Subcutaneous preadipocyte (primary cell): ENCODE data around the genes TRAPPC3, SH3D21, STK40, EPHA10 and POU3F1.

DNA sequence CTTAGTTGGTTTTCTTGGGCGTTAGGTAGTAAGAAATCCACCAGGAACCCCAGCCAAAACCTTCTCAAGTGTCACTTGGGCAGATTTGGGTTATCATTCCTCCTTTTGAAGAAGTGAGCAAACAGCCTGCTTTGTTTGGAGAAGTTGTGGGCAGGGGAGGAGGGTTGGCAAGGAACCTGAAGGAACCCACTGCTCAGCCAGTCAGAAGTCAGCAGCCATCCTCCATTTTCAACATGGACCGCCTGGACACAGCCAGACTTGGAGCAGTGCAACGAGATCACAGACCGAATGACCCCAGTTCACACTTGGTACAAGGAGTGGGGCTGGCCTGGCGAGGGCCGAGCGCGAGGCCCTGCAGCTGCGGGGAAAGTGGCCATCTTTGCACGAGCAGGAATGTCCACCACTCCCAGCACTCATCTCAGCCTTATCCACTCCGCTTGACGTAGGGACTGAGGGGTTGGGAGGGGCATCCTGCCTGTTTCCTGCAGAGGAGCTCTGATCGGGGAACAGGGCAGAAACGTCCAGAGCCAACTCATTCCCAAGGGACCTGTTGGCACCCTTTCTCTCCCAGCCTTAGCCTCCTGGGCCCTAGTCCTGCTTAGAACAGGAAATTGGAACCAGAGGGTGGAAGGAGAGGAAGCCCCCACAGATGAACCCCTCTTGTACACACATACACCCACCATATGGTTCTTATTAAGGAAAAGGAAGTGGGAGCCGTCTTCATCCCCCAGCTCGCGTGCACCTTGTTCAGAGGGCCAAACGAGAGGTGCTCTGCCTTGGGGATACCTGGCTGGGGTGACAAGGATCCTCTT, 7.3 kb downstream of the ADPRS start:
- CAGE, long polyA plus RNA: no peak

GRCh38 chr1:36148834-36149964, at the start of gene TRAPPC3:
Gene TRAPPC3, minus strand, starts transcription at chr1:36149486.
- CAGE, long polyA plus RNA: no peak

GRCh38 chr1:36190100-36190392, 34.1 kb downstream of the MAP7D1 start:
- CAGE, long polyA plus RNA: no peak

GRCh38 chr1:36243188-36243766, 19.0 kb downstream of the THRAP3 start:
- CAGE, long polyA plus RNA: no peak

- CAGE, long polyA plus RNA: no peak
Observed at GRCh38 chr1:36305837-36306471, at the start of gene SH3D21. Gene SH3D21, plus strand, starts transcription at chr1:36306368.

DNA sequence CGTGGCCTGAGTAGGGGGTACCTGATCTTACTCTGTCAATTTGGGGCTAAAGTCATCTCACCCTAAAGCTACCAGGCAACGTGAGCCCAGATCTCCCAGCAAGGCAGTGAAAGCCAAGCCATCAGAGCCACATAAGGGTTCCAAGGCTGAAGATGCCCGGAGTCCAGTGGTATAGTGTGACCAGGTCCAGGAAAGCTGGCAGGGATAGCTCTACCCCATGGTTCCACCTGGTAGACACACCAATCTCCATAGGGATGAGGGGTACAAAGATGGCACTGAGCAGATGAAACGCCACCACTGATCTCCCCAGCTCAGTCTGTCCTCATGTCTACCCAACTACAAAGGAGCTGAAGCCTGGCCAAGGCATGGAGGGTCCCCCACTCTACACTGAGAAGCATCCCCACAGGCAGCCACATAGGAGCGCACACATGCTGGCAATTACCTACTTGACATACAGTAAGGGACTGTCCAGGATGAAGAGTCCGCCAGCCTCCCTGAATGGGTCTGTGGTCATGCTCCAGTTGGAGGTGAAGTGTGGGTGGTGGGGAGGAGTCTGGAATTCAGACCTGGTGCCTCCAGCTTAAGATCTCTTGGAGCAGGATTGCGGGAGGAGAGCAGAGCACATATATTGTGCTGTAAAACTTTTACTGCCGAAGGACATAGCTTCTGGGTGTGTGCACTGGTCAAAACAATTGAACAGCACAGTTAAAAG, 18.2 kb downstream of the STK40 start:
- CAGE, long polyA plus RNA: no peak

DNA sequence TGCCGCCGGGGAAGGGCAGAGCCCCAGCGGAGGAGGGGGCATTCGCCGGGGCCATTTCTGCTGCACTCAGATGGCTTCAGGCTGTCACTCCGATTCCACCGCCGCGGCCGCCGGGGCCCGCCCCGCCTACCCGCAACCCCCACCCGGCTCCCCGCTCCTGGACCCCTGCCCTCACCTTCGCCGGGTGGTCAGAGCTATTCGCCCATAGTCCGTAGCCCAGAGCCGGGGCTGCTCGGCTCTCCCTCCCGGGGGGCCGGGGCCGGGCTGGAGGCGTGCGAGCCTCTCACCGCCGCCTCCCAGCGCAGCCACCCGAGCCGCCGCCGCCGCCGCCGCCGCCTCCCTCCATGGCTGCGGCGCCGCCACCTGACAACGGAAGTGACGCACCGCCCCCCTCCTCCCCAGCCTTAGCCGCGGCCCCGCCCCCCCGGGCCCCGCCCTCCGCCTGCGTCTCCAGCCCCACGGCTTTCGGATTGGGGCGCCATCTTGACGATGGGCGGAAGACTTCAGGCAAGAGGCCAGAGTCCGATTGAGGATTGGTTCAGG, at the start of gene STK40:
STK40 (minus strand) TSS at position 377 of the 543 bp plus-strand sequence.
- CAGE, long polyA plus RNA: no peak

DNA sequence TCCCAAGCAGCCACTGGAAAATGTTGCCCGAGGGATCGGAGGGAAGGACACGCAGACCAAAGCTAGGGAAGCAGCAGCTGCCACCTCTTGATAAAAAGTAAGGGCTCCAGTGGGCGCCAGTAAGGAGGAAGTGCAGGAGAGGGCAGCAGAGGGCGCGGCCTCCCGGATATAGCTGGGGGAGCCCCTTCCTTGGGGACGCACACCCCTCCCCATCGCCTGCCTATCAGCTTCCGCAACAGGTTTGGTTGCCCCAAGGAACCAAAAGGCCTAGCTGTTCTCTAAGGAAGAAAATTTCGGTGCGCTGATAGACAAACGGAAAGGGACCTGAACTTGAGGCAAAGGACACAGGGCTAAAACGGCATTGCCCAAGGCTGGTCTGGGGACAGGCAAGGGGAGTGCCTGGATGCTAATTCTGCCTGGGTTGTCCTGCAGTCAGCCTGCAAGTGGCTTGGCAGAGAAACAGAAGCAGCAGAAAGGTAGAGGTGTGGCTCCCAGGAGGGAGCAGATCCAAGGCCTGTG, 1.8 kb upstream of the GRIK3 start:
- CAGE, long polyA plus RNA: no peak

DNA sequence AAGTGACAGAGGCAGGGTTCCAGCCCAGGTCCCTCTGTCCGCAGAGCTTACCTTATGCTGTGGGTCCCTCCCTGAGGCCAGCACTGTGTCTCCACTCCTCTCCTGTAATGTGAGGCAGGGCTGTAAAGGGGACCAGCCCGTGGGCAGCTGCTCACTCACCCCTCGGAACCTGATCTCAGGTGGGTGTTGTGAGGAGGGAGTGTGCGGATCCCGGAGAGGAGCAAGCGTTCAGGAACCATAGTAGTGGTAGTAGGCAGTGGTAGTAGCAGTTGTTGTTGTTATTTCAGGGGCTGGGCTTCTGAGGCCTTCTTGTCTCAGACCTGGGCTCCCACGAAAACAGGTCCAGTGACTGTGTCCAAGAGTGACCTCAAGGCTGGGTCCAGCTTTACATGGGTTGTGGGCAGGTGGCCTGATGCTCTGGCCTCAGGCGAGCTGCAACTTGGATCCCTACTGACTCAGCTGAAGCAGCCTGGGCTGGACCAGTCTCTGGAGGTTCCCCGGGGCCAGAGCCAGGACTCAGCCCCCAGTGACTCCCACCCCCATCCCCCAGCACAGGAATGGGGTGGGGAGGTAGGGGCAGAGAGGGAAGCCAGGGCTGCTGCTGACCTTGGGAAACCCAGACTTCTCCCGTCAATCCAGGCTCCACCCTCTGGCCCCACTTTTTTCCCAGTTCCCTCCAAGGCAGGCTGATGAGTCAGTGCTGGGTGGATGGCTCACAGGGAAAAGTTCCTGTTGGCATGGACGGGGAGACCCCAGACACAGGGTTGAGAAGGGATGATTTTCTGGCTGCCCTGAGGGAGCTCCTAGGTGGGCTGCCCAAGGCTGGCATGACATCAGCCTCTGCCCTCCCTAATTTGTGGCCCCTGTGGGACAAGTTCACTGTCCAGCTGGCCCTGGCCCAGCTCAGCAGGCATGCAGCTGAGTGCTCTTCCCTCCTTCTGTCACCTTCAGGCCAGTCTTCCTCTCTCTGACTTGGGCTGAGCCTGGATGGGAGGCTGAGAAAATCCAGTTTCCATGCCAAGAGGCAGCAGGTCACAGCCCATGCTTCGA, 2.1 kb downstream of the ZC3H12A start:
- CAGE, long polyA plus RNA: no peak

DNA sequence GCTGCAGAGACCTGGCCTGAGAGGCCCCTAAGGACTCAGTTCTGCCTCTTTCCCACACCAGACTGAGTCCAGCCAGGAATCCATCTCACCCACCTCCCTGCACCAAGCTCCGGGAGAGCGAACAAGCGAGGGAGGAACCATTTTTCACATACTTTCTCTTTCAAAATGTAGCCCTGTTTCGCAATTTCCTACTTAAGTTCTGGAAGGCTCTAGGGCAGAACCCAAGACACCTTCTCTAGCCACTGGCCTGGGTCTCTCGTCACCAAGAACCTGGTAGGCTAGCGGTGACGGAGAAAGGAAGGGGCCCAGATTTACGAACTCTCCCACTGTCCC, 10.8 kb upstream of the GNL2 start:
- CAGE, long polyA plus RNA: no peak

DNA sequence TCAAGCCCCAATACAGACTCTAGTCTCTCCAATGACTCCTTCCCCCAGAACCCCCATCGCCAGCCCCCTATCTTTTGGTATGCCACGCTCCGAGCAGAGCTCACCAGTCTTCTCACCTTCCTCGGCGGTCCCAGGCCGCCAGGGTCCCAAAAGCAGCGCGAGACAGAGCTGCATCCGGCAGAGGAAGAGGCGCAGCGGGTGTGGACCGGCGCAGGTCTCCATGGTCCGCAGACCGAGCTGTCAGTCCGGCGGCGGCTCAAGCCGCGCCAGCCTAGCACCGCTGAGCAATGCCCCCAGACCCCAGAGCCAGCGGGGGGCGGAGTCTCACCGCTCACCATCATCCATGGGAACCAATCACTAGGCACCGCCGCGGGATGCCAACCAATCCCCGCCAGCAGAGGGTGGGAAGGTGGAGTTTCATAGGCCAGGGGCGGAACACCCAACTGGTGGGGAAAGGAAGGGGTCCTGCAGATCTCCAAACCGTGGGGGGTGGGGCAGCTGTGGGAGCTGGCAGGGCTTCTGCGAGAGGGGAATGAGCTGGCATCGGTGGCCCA, at the start of gene EPHA10:
EPHA10 (minus strand) TSS at position 276 of the 554 bp plus-strand sequence.
- CAGE, long polyA plus RNA: no peak

GRCh38 chr1:37795368-37795854, 1.8 kb downstream of the MANEAL start:
- CAGE, long polyA plus RNA: no peak

DNA sequence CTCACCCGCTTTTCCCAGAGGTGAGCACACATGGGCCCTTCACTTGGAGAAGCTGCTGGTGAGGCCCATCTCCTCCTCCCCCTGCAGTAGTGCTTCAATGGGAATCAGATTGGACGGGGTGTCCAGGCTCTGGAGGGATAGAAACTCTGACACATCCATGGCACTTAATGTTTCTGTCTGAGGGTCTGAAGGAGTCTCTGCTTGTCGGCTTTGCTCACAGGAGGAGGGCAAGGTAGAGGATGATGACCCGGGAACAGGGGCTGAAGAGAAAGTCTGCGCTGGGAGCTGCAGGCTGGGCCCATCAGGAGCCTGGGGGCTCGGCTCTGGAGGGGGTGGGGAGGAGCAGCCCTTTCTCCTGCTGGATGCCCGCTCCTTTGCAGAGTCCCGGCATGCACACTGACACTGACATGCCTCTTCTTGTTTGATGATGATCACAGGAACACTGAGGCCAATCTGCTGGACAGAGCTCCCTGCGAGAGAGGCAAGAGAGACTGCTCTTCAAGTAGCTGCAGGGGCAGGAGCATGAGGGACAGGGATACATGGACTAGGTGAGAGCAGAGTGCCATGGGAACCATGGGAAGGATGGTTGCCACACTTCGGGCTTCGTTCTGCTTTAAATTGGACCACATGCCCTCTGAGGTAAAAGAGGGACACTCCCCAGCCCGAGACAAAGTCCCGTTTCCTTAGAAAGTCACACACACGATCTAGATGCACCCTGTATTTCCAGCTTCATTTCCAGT, 7.3 kb upstream of the YRDC start:
- CAGE, long polyA plus RNA: no peak

DNA sequence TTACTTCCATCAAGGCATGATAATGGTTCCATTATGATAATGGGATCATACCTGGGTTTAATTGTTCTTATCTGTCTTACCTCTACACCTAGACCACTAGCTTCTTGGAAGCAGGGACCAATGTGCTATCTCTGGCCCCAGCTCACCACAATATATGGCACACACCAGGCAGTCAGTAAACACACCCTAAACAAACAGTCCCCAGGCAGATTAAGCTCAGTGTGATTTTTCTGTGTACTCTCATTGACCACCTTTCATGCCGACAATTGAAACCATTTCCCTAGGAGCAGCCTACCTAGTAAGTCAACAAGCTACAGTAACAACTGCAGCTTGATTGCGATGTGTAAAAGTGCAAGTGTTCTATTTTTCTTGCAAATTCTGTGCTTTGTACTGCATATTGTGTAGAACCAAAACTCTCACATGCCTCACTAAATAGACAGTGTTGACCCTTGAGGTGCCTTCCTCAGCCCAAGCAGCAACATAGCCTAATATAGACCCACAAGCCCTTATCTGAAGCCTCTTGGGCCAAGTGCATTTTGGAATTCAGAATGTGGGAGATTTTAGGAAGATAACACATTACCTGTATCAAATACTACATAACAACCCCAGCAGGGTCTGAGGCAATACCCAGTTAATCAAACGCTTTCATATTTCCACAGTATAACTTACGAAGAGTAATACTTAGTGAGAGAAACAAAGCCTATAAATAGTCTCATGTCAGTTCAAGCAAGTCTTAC, 32.0 kb downstream of the INPP5B start:
- CAGE, long polyA plus RNA: no peak

DNA sequence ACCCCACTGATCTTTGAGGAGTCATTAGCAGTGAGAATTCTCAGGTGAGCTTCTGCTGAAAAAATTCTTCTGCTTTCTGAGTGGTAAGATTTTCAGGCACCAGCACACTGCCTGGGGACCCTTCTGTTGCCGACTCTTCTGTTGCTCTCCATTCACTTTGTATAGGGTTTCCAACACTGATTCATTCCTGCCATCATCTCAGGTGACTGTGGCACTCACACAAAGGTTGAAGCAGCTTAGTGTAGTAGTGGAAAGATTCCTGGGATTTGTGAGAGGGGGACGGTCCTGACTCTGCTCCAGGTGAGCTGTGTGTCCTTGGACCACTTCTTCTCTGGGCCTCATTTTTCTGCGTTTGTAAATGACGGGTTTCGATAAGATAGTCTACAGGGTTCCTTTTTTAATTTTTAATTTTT, 9.4 kb downstream of the UTP11 start:
- CAGE, long polyA plus RNA: no peak

- CAGE, long polyA plus RNA: no peak
Observed at GRCh38 chr1:38030614-38031468, 15.8 kb downstream of the POU3F1 start.

GRCh38 chr1:38046724-38047704, at the start of gene POU3F1:
Gene POU3F1, minus strand, starts transcription at chr1:38046793.
- CAGE, long polyA plus RNA: no peak

DNA sequence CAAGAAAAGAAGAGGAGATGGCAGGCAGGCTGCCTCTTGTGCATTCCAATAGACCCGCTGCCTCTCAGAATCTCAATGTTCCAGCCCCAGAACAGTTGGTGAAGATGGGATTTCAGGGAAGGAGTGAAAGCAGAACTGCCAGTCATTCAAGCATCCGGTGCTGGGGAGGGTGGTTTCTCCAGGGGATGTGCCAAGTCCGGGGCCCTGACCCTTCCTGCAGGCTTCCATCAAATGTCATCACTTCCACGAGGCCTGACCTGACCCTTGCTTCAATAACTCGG, 386.5 kb upstream of the POU3F1 start:
- CAGE, long polyA plus RNA: no peak

GRCh38 chr1:38699890-38700515, 159.6 kb downstream of the RRAGC start:
- CAGE, long polyA plus RNA: no peak

DNA sequence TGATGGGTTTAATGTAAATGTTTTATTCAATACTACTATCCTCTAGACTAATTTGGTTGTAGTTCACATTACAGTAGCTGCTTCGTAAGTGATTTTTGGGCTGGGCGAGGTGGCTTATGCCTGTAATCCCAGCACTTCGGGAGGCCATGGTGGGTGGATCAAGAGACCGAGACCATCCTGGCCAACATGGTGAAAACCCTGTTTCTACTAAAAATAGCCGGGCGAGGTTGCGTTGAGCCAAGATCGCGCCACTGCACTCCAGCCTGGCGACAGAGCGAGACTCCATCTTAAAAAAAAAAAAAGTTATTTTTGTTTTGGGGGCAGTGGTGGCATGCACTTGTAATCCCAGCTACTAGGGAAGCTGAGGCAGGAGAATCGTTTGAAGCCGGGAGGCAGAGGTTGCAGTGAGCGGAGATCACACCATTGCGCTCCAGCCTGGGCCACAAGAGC, 2.1 kb downstream of the AKIRIN1 start:
- CAGE, long polyA plus RNA: no peak